ENCODE measurements around the genes THSD4 and PARP6.

- PRO-cap, 10 experiments: no peak in any of the 10 experiments
These were observed 203.5 kb downstream of the UACA start for GRCh38 chr15:70559677-70560529.

- PRO-cap, 10 experiments: no peak in any of the 10 experiments
These were observed 59.9 kb downstream of the UACA start for GRCh38 chr15:70703181-70704047.

- PRO-cap, 10 experiments: peak in 3 of 10 experiments; most common plus-strand start chr15:70794982 (in 2)
These were observed 31.4 kb upstream of the UACA start for GRCh38 chr15:70794885-70795127.

DNA sequence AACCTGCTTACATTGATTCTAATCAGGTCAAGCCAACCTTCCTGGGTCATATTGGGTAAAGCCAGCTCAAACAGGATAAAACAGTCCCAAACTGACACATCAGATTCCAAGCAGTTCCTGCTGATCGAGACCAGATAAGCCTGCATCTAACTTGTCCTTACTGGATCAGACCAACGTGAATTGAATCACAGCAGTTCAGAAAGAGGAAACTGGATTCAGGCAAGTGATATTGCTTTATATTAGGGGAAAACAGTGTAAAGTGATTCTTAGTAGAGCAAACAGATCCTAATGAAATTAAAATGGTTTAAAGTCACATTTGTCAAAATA lies 18.5 kb upstream of the THSD4 start:
- PRO-cap, 10 experiments: no peak in any of the 10 experiments

DNA sequence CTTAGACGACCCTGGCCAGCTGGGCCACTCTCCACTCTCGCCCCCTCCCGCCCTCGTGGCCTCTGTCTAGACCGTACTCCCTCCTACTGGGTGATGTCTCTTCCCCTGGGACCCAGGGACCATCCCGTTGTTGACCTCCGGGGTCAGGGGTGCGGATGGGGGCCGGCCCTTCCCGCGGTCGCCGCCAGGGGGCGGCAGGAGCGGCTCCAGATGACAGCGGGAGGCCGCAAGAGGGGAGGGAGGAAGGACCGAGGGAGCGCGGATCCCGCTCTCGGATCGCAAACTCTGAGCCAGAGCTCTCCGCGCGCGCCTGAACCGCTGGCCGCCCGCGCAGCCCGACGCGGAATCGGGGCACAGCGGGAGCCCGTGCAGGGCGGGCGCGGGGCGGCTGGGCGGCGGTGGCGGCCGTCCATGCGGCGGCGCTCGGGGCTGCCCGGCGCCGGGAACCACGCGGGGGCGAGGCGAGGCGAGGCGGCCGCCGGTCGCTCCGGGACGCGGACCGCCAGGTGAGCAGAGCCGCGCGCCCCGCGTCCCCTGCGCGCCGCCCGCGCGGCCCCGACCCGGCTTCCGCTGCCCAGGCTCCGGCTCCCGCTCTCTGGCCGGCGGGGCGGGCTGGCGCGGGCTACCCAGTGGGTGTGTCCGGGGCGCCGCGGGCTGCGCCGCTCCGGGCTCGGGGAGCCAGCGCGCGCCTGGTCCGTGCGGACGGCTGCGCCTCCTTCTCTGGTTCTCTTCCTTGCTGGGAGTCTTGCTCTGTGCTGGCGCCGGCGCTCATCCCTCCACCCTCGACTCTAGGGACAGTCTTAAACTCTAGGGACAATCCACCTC lies at the start of gene THSD4:
Gene THSD4, plus strand, starts transcription at position 279 of the 825 bp plus-strand sequence.
- PRO-cap, 10 experiments: peak in 10 of 10 experiments; most common plus-strand start position 213 of the sequence (in 6); most common minus-strand start position 597 of the sequence (in 8)

DNA sequence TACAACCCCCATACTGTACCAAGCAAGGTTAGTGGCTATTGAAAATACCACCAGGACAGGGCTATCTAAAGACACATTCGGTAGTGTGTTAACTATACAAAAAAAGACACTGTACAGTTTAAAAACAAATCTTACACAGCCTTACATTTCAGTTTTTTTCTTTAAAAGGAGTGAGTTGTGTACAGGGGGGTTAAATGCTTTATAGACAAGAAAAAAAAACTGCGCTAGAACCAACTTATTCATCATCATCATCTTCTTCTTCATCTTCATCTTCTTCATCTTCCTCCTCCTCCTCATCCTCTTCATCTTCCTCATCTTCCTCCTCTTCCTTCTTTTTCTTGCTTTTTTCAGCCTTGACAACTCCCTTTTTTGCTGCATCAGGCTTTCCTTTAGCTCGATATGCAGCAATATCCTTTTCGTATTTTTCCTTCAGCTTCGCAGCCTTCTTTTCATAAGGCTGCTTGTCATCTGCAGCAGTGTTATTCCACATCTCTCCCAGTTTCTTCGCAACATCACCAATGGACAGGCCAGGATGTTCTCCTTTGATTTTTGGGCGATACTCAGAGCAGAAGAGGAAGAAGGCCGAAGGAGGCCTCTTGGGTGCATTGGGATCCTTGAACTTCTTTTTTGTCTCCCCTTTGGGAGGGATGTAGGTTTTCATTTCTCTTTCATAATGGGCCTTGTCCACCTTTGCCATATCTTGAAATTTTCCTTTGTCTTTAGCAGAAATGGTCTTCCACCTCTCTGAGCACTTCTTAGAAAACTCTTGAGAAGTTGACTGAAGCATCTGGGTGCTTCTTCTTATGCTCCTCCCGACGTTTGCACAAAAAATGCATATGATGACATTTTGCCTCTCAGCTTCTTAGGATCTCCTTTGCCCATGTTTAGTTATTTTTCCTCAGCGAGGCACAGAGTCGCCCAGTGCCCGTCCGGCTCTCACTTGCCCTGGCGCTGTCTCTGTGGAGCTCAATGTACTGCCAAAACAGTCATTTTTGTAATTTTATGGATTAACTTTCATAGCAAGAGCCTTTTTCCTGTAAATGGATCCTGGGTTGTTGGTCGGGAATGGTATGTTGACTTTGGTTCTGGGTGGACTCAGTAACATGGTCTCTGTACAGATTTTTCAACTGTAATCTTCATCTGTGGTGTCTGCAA lies 49.6 kb downstream of the THSD4 start:
- PRO-cap, 10 experiments: no peak in any of the 10 experiments

DNA sequence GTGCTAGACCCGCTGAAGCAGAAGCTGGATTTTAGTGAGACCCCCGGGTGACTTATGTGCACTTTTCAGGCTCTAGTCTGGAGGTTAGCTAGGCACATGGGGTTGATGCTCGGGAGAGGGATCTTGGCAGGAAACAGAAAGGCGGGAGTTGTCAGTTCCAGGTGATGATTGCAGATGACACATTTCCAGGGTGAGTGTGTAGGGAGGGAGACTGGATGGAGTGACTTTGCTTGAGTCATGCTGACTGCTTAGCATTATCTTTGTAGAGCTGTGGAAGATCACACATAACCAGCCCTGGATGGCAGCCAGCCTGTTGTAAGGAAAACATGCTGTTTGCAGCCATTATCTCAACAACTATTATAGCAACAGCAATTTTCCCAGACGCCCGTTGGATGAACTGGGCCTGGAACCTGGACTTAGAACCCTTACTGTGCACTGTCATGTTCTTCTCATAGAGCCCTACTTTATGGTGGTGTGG lies 122.4 kb downstream of the THSD4 start:
- PRO-cap, 10 experiments: no peak in any of the 10 experiments

- PRO-cap, 10 experiments: no peak in any of the 10 experiments
These were observed 130.2 kb downstream of the THSD4 start for GRCh38 chr15:71245532-71245910.

DNA sequence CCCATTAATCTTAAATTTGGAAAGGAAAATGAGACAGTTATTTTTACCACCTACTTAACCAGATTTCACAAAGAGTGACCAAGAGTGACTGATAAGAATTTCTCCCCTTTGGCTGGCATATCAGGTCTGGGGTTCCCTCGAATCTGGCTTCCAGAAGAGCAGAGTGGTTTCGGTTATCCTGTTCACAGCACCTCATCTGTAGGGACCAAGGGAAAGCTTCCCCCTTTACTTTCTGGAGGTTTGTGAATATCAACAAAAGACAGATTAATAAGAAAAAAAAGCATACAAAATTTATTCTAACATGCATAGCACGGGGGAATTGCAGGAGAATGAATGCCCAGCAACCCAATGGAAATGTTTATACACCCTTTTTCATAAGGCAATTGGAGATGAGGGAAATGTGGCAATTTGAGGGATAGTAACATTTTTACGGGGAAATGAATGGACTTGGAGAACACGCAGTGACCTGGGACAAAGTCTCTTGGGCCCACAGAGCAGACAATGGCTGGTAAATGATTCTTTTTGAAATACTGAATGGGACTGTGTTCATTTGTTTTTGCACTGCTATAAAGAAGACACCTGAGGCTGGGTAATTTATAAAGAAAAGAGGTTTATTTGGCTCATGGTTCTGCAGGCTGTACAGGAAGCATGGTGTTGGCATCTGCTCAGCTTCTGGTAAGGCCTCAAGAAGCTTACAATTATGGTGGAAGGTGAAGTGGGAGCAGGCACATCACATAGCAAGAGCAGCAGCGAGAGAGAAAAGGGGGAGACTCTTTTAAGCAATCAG lies 321.3 kb downstream of the THSD4 start:
- PRO-cap, 10 experiments: no peak in any of the 10 experiments

DNA sequence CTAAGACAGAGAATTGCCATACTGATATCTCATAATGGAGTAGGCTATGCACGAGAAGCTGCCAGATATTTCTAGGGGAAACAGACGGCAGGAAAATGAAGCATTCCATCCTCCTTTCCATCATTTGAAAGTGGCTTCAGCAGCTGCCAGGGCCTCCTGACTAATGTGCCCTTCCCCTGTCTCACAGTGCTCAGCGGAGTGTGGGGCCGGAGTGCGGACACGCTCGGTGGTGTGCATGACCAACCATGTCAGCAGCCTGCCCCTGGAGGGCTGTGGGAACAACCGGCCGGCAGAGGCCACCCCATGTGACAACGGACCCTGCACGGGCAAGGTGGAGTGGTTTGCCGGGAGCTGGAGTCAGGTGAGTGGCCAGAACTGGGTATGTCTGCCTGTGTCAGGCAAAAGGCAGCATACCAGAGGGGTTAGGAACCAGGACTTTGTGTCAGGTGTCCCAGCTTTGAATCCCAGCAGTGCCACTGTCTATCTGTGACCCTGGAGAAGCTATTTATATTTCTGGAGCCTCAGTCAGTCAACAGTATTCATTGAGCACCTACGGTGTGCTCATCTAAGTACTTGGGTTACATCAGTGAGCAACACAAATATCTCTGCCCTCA lies 52.5 kb upstream of the NR2E3 start:
- PRO-cap, 10 experiments: no peak in any of the 10 experiments

DNA sequence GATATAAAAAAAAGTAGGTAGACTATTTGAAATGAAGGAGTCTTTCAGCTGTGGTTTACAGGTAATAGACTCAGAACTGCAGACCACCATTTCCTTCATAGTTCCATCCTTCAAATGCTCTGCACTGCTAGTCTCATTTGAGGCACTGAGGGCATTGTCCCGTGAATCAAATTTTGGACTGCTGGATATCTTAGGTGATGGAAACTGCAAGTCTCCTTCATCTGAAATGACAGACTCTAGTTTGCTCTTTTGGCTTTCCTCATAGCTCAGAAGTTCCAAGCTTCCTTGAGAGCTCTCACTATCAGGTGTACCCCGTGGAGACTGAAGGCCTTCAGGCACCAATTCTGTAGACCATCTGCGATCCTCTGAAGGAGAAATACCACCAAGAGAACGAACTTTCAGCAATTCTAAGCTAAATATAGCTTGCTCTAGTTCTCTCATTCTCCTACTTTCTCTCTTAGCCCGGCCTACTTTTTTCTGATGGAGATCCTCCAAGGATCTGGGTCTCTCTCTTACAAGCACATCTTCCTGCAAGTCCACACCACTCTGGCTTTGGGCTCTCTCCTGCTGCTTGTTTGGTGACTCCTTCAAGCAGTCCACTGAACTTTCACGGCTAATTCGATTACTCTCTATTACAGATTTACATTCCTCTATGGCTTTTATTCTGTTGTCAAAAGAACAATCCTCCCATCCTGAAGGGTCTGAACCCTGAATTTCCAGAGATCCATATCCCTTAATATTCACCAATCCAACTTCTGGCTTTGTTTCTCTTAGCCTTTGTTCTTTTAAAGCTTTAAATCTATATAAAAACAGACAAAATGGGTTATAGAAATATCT lies 88.1 kb downstream of the NR2E3 start:
- PRO-cap, 10 experiments: no peak in any of the 10 experiments

DNA sequence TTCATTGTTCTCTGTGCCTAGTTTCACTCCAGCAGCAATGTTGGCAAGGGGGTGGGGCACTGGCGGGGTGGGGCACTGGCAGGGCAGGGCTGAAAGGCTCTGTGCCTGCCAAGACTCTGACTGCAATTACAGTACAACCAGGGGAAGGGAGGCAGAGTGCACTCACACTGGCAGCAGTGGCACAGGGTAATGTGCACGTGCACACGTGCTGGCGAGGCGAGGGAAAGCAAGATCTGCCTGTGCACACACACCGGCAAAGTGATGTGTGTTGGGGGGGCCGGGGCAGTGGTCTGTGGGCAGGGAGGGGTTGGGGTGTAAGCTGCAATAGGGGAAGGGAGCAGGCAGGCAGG lies 31.6 kb downstream of the MYO9A start:
- PRO-cap, 10 experiments: peak in 1 of 10 experiments; most common plus-strand start position 131 of the sequence (in 1); most common minus-strand start position 130 of the sequence (in 1)

DNA sequence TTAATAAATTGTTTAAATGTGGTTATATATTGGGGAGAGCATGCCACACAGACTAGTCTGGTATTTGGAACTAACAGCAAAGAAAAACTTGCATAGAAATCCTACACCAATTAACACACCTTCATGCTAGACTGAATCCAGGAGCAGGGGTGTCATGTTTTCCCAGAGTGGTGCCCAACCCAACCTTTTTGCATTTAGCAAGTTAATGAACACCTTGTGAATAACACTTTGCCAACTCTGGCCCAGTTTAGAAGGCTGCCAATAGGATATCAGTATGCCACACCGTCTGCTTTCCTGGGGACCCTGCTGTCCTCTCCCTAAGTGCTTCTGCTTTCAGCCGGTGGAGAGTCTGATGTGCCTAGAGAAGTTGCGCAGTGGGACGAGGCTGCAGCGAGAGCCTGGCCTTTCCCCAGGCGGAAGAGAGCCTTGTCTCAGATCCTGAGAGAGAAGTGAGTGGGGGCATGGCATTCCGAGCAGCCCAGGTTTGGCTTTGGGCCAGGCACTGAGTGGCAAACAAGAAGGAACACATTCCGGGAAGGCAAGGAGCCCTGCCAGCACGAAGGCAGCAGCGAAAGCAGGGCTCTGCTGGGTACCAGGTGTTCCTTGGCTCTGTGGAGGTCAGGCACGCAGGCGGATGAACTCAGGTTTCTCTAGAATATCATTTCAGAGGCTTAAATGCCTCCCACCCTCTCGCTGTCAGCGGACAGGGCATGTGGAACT lies 36.9 kb downstream of the SENP8 start:
- PRO-cap, 10 experiments: peak in 5 of 10 experiments; most common plus-strand start position 528 of the sequence (in 3); most common minus-strand start position 418 of the sequence (in 4)

GRCh38 chr15:72184092-72184959 lies 13.3 kb downstream of the GRAMD2A start:
- PRO-cap, 10 experiments: peak in 3 of 10 experiments; most common plus-strand start chr15:72184410 (in 3); most common minus-strand start chr15:72184603 (in 3)

GRCh38 chr15:72227753-72227930 lies 3.3 kb downstream of the PKM start:
- PRO-cap, 10 experiments: no peak in any of the 10 experiments

- PRO-cap, 10 experiments: peak in 10 of 10 experiments; most common plus-strand start chr15:72272761 (in 4); most common minus-strand start chr15:72272642 (in 9)
These were observed at the start of gene PARP6 for GRCh38 chr15:72272242-72273294. Gene PARP6, minus strand, starts transcription at chr15:72272554.

DNA sequence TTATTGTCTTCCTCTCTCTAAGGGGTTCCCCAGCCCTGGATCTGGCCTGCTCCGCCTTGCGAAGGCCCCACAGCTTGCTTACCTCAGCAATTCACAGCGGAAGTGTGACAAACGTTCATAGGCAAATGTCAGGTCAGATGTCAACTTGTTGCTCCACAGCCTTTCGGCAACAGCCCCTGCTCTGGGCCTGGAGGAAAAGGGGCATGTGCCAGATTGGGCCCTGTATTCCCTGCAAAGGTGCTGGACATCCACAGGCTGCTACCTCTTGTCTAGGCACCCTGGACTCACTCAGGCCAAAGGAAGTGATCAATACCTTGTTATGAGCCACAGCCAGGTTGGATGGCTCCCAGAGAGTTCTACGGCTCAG lies 25.4 kb upstream of the CELF6 start:
- PRO-cap, 10 experiments: no peak in any of the 10 experiments

- PRO-cap, 10 experiments: peak in 6 of 10 experiments; most common plus-strand start chr15:72474667 (in 5)
These were observed 430 bp downstream of the ARIH1 start for GRCh38 chr15:72474428-72475092.

GRCh38 chr15:72489691-72490546 lies 15.8 kb downstream of the ARIH1 start:
- PRO-cap, 10 experiments: no peak in any of the 10 experiments

DNA sequence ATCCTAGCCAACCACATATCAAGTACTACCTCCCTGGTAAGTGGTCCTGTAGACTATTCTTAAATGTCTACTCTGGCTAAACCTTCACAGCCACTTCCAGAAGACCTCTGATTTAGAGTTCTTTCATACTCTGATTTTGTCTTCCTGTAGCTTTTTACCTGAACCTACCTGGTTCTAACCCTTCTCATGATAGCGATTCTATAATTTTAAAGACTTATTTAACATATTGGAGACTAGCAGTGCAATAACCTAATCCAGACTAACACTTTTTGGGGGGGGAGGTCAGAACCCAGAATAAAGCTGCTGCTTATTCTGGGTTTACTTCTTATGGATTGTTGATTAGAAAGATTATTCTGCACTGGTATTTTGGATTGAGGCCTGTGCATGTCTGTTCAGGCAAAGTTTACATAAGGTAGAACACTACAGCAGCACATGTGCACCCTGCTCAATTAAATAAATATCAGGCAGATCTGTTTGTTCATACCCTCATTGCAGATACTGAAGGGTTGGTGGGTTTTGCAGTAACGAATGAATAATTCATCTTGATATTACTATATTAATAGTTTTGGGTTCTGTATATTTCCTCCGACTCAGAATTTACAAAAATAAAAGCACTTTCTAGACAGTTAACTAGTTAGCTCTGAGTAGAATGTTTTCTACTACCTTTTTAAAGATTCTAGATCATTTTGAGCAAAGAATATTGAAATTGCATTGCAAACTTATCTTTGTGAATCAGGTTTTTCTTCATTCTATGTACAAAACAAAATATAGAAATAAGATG lies 19.1 kb downstream of the ARIH1 start:
- PRO-cap, 10 experiments: no peak in any of the 10 experiments